ENCODE measurements around a stretch of chr1.

- PRO-cap: no peak
These were observed 40.5 kb upstream of the PLA2G5 start for GRCh38 chr1:20029142-20030165.

DNA sequence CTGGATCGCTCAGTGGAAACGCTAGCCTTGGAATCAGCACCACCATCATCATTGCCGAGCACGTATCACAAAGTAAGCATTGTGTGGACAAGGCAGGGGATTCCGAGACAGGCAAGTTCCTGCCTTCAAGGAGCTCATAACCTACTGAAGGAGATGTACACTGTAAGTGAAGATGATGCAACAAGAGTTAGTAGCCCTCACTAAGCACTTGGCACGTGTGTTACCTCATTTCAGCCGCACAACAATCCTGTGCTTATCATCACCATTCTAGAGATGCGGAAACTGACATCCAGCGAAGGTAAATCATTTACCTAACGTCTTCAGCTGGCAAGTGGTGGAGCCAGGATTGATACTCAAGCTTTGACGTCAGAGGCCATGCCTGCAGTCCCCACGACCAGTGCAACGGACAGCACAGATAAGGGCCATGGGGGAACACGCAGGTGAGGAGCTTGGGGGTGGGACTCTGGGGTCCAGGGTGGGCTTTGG, 2.9 kb upstream of the UBXN10 start:
- PRO-cap: no peak

DNA sequence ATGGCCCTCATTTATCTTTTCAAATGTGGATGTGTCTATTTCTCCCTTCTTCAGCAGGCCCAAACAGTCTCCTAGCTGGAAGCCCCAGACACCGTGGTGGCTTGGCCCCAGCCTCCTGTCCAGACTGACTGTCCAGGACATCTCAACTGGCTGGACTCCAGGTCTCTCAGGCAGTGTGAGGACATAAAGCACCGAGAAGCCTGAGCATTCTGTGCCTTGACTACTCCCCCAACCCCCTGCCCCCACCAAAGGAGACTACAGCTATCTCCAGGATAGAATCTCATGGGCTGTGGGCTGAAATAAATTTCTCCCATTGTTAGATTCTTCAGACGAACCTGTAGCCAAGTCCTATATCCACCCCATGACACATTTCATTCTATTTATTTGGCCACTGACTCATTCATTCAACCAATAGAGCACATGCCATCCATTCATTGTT, 11.4 kb downstream of the VWA5B1 start:
- PRO-cap: no peak

DNA sequence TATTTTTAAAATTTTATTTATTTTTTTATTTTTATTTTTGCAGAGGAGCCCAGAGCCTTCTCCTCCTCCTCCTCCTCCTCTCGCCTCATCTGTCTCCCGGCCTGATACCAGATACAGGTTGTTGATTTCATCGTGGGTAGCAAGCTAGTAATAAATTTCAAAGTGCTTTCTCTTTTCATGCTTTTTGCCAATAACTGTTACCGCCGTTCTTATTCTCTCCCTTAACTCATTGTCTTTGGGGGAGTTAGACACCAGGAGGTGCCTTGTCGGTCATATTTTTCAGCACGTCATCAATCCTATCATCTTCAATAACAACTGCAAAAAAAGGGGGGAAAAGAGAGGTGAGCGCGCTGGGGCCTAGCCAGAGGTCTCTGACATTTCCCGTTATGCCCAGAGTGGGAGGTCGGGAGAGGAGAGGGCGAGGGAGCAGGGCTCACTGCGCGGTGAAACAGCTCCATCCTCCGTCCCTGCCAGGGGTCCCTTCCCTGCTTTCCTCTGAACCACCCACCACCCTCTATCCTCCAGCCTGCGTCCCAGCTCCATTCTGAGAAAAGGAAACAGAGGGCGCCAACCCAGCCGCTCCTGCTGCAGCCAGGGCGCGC, 2.5 kb downstream of the CAMK2N1 start:
- PRO-cap: no peak

DNA sequence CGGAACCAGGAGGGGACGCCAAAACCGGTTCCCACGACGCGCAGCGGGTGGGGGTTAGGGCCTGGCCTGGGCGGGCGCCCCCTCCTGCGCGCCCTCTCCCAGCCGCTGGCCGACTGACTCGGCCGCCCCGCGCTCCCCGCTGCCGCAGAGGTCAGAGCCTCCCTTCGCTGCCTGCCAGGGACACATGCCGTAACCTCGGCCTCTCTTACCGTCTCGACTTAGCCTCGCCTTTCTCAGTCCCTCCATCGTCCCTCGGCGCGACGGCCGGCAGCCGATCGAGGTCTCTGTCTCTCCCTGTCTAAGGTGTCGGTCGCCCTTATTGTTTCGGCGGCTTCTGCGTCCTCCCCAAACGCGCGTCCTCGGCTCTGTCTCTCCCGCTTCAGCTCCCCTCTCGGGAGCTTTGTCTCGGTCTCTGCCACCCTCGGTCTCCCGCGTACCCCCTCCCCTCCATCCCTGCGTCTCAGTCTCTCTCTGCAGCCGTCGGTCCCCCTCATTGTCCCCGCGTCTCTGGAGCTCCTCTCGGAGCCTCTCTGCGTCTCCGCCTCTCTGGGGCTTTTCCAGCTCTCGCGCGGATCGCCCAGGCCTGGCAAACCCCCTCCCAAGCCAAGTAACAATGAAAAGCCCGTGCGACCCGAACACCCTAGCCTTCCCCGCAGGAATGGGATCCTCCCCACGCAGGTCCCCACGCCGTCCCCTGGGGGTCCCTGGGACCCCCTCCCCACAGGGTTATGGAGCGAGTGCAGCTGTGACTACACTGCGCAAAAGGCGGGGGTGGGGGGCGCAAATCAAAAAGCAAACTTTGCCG, 1.6 kb downstream of the CAMK2N1 start:
- PRO-cap: no peak

- PRO-cap: unidirectional peak, minus-strand start at chr1:20486759; unidirectional peak, minus-strand start at chr1:20487341
These were observed 975 bp upstream of the CAMK2N1 start for GRCh38 chr1:20486588-20487781.

GRCh38 chr1:20496337-20497246, 10.6 kb upstream of the CAMK2N1 start:
- PRO-cap: no peak

GRCh38 chr1:20648344-20648951, 12.7 kb downstream of the DDOST start:
- PRO-cap: no peak

DNA sequence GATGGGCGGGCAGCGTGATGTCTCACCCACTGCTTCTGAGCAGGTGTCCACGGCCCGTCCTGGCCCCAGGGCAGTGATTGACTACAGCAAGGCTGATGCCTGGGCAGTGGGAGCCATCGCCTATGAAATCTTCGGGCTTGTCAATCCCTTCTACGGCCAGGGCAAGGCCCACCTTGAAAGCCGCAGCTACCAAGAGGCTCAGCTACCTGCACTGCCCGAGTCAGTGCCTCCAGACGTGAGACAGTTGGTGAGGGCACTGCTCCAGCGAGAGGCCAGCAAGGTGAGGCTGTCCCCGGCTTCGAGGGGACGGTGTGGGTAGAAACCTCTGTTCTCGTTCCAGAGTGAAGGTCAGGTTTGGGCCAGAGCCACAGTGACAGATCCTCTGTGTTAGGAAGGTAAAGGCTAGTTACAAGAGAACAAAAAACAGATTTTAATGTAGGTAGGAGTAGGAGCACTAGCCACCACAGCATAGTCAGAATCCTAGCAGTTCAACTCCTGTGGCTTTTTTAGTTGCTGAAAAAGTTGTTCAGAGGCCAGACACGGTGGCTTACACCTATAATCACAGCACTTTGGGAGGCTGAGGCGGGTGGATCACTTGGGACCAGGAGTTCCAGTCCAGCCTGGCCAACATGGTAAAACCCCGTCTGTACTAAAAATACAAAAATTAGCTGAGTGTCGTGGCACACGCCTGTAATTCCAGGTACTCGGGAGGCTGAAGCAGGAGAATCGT, 12.1 kb downstream of the DDOST start:
- PRO-cap: no peak

GRCh38 chr1:20862063-20862526, 75.0 kb upstream of the HP1BP3 start:
- PRO-cap: no peak

- PRO-cap: no peak
These were observed 106.4 kb upstream of the HP1BP3 start for GRCh38 chr1:20893457-20893908.

DNA sequence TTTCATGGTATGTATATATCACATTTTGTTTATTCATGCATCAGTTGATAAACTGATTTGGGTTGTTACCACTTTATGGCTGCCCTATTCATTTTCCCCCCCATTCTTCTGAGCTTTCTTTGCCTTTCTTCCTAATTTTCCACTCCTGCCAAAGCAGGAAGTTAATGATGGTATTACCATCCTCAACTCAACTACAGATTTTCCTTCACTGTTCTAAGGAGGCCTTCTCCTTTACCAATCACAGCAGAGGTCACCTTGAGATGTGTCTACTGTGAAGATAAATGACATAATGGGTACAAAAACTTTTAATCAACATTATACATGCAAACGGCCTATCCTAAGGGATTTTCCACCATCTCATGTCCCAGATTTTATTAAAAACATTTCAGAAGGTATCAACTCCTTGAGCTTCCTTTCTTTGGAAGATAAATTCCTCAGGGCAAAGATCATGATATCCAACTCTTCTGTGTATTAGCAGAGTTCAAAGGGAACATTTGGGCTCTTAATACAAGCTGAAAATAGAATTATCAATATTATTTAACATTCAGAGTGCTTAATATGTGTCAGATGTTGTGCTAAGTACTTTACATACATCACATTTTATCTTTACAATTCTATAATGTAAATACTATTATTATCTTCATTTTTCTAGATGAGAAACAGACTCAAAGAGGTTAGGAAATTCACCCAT, 142.1 kb upstream of the HP1BP3 start:
- PRO-cap: no peak

GRCh38 chr1:21069483-21069861, 107.2 kb downstream of the EIF4G3 start:
- PRO-cap: no peak

DNA sequence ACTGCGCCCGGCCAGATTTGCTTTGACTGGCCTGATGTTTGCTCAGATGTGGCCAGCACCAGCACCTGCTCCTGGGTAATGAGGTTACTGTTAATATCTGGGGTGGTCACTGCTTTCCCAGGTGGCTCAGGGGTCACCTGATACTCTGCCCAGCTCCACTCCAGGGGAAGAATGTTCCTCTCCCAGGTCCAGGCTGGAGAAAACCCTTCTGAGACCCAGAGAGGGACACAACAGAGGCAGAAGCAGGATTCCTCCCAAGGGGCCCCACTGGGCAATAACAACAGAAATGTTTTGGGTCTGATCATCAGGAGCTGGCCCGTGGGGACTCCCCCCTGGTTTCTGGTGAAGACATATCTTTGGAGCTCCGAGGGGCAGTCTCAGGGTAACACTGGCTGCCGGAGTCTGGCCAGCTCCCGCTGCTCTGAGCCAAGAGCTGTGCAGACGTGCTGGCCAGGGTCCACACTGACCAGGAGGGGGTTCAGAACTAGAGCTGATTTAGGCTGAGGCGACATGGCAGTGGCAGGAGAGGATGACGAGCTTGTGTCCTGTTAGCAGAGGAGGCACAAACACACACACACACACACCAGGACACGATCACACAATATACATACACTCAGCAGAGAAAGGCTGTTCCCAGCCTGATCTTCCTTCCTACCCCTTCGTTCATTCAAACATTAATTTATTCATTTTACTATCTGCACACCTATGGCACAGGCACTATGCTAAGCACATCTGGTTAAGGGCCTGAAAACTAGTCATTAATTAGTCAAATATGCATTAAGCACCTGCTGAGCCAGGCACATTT, 13.1 kb downstream of the ECE1 start:
- PRO-cap: no peak

GRCh38 chr1:21280635-21280976, 9.7 kb downstream of the ECE1 start:
- PRO-cap: bidirectional peak, plus-strand start at chr1:21280833, minus-strand start at chr1:21280749

GRCh38 chr1:21337180-21337484, 46.9 kb upstream of the ECE1 start:
- PRO-cap: no peak

- PRO-cap: no peak
These were observed 51.1 kb upstream of the ECE1 start for GRCh38 chr1:21341243-21341899.

DNA sequence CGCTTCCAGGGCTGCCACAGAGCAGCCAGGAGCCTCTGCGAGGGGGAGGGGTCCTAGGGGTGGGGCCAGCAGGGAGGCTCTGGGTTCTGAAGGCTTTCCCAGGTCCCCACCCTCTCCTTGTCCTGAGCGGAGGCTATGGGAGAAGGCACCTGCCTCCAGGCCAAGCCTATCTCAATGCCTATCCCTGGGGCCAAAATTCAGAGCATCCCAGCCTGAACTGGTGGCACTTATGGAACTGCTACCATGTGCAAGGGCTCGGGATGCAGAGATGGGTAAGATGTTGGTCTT, 38.9 kb downstream of the ALPL start:
- PRO-cap: no peak

DNA sequence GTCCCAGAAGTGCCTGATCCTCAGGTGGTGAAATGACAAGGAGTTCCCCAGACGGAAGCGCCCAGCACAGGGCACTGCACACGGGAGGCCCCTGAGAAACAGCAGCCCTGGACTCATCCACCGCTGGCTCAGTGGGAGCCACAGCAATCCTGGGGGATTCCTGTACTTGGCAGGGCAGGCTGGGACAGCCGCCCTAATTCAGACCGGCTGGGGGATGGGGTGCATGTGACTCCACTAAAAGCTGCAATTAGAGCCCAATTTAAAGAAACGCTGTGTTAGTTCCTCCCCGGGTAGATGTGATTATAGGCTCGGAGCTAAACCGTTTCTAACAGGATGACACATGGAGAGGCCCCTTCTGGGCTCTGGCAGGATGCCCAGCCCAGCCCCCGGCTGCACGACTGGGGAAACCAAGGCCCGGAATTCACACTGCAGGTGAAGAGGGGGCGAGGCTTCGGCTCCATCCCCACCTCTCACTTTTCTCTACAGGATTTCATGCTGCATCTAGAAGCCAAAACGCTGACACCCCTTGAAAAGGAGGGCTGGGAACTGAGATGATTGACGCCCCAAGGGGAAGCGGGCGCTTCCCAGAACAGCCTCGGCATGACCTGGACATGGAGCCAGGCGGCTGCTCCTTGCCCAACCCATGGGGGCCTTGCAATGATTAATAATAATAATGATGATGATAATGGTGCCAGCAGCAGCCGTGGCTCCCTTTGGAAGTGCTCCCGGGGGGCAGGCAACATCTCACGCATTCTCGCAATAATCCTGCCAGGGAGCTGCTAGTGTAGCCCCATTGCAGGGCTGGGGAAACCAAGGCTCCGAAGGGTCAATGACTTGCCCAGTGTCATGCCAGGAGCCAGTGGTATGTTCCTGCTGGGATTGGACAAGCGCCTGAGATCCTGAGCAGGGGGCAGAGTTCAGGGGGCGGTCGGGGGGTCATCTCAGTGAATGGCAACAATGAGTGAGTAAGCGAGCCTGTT, 78.4 kb downstream of the RAP1GAP start:
- PRO-cap: no peak

DNA sequence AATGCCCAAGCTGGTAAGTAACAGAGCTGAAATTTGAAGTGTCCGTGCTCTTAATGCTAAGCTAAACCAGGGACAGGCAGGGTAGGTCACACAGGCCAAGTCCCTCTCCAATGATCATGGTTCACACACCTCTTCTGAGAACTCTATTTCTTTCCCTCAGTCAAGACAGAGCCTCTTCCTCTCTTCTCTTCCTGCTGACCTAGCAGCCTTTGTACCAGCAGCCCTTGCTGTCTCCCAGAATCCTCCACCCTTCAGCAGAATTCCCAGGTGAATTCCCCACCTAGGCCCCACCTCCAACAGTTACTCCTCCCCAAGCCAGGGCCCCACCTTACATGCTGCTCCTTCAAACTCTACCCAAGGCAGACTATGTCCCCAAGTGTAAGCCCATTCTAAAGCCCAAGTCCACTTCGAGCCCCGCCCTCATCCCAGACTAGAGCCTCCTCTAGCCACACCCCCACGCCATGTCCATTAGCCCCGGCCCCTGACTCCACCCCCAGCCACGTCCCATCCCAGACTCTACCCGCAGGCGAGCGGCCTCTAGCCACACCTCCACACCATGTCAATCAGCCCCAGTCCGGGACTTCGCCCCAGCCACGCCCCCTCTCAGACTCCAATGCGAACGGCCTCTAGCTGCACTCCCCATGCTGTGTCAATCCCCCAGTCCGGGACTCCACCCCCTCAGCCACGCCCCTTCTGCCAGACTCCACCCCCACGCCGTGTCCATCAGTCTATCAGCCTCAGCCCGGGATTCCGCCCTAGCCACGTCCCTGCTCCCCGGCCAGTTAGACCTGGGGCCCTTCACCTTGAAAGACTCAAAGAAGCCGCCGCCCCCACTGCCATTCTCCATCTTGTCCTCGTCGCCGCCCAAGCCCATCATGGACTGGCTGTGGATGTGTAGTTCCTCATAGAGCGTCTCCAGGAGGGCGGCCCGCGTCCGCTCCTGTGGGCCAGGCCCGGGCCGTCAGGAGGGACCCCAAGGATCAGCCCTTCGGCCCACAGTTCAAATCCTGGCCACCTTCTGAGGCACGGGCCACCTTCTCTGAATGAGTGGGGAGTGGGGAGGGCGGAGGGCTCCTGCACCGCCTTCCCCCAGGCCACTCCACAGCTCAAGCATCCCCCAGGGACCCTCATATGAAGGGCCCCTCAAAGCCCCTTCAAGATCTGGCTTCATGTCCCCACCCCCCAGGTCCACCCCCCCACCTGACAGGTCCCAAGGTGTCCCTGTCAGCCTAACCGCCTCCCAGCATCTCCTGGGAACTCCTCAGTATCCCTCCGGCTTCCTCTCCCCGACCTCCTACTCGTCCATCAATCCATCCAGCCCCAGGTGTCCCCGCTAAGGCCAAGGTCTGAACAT, 61.3 kb downstream of the RAP1GAP start:
- PRO-cap: no peak

Measured in trachea (tissue), 1 donor.